Measurements from ENCODE around the gene C10orf88.

- PRO-cap, result no peak
Observed at GRCh38 chr10:122018977-122020159, 30.4 kb downstream of the TACC2 start.

- PRO-cap, result no peak
Observed at GRCh38 chr10:122050337-122050746, 61.4 kb downstream of the TACC2 start.

- PRO-cap, result no peak
Observed at GRCh38 chr10:122056444-122057088, 67.6 kb downstream of the TACC2 start.

- PRO-cap, result no peak
Observed at GRCh38 chr10:122087039-122087736, 98.2 kb downstream of the TACC2 start.

GRCh38 chr10:122116082-122116764 lies 127.3 kb downstream of the TACC2 start:
- PRO-cap, result no peak

- PRO-cap, result no peak
Observed at GRCh38 chr10:122127729-122128252, 138.8 kb downstream of the TACC2 start.

DNA sequence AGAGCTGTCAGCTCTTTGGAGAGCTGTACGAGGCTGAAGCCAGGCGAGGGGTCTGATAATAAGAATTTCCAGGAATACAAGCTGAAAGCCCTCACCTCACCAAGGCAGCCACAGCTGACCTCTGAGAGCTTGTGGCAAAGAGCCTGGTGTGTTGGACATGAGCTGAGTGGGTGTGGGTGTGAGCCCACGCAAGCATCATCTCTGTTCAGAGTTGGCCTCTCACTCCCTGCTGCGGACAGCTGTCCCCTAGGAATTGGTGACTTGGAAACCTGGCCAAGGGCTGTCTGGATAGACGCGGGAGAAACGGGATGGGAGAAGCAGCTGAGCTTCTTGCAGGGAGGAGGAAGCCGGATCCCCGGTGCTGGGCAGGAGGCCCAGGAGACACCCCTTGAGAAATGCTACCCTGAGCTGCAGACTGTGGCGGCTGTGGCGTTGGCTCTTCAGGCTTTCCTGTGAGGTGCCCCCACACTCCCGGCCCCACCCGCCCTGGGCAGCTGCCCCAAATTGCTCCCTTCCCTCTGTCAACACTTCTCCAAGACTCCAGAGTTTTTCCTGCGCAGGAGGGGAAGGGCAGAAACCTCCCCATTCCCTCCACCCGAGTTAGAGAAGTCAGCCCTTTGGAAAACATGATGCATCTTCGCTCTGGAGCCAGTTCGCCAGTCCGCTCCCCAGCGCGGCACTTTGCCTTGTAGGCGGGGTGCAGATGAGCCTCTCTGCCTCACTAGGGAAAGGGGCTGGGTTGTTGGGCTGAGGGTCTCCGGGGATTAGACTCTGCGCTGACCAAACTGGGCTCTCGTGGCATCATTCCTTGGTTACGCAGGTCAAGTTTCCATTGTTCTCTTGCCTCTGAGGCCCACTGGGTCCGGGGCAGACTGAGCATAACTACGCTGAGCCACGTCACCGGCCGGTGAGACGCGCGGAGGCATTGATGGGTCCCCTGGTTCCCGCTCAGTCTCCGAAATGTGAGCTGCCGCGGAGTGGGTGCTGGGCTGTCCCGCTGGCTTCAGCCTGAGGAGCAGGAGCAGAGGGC lies 121.8 kb upstream of the BTBD16 start:
- PRO-cap, result no peak

DNA sequence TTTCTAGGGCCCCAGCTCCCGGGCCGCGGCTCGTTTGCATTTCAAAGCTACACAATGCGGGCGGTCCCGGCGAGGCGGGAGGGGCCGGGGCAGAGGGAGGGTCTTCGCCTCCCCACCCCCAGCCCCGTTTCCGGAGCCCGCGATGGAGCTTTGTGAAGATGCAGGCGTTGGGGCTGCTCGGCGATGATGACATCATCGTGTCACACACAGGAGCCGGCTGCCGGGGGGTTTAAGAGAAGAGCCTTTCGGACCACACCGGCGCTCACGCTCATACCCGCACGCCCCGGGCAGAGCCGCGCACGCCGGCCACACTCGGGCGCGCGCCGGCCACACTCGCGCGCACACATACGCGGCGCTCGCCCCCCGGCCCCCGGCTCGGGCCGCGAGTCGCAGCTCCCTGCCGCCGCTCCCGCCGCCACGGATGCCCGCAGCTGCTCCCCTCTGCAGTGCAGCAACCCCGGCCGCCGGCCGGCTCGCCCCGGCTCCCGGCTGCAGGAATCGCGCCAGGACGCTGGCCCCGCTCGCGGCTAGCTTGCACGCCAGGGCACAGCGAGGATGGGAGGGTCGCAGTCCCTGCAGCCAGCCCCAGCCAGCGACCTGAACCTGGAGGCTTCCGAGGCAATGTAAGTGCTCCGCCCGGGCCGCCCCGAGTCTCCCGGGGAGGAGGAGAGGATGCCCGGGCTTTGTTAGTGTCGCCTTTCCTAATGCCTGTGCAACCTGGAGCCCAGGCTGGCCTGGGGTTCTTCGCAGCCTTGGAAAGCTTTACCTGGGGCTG lies 107.5 kb upstream of the BTBD16 start:
- PRO-cap, result no peak

DNA sequence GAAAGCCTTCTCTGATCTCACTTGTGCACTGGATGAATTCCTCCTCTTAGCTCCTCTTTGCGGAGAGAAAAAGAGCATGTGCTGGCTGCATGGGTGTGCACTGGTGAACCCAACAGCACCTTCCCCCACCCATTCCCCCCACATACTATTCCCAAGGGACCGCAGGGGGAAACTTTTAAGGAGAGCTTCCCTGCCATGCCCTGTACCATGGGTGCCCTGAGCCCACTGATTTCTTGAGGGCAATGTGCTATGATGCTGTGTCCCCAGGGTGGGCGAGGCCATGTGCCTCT lies 50.4 kb upstream of the PLEKHA1 start:
- PRO-cap, result no peak

DNA sequence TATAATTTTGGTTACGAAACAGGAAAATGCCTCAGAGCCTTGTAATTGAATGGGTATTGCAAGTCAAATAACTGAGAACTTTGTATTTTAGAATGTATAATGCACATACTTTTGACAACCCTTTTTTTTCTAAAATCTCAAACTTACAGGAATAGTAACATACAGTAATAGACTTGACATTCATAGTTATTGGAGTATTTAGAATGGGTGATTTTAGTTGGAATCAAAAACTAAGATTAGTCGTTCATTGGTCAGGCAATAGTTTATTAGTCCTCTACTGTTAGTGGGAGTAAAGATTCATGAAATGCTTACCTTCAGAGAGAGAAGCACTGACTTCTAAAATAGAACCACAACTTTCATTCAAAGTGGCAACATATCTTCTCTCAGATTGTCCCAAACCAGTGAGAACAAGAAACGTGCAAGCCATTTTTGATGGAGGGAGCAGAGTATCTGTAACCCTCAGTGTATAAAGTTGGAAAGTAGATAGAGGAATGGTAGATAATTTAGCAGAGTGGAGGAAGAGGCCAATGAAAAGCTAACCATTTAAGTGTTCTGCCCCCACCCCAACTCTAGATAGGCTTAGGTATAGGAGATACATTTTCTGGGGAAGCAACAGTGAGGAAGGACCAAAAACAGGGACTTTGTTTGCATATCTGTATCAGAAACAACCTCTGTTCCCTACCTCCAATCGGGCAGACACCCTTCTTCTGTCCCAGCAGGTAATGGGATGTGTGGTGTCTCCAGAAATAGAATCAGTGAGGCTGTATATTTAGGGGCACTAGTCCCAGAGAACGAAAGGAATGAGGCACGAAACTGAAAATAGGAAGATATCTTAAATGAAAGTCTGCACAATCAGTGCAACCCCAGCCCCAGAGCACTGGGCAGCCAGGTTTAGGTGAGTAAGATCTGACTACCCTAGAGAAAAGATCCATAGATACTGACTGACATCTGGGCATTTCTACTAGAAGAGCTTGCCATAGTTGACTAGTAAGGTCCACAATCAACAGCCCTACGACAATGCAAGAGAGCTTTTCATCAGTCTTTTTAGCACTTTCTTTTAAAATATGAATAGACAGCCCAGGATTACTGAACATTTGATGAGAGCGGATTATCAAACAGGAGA lies 27.9 kb downstream of the PLEKHA1 start:
- PRO-cap, result no peak

- PRO-cap, result no peak
Observed at GRCh38 chr10:122532824-122533266, 27.7 kb upstream of the DMBT1 start.

- PRO-cap, result no peak
Observed at GRCh38 chr10:122588736-122589287, 28.3 kb downstream of the DMBT1 start.

- PRO-cap, result no peak
Observed at GRCh38 chr10:122636884-122637459, 35.7 kb upstream of the SPADH start.

DNA sequence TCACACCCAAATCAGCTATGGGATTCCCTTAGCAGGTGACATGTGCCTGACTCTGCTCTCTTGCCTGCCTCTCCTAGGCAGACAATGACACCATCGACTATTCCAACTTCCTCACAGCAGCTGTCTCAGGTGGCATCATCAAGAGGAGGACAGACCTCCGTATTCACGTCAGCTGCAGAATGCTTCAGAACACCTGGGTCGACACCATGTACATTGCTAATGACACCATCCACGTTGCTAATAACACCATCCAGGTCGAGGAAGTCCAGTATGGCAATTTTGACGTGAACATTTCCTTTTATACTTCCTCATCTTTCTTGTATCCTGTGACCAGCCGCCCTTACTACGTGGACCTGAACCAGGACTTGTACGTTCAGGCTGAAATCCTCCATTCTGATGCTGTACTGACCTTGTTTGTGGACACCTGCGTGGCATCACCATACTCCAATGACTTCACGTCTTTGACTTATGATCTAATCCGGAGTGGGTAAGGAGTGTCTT lies 32.6 kb upstream of the SPADH start:
- PRO-cap, result no peak

DNA sequence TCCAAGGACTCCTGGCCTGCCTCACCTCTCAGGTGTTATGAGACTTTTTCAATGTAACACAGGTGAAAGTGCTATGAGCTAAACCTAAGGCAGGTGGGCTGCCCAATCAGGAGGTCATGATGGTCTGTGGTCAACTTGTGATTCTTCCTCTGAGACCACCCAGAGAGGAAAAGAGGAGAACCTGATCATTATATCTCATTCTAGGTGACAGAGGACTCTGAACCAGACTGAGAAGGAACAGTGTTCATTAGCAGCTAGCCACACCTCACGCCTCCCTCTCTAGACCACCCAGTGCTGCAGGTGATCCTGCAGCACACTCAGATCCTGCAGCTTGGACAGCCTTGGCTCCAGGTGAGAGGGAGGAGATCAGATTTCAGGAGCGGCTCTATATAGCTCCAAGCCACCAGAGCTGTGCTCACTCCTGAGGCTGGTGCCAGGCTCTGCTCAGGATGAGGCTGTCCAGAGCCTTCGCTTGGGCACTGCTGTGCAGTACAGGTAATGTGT lies 15.5 kb upstream of the SPADH start:
- PRO-cap, result no peak

GRCh38 chr10:122953672-122954735 lies at the start of gene C10orf88:
Gene C10orf88 (minus strand): TSS chr10:122954227.
- PRO-cap, result unidirectional peak, minus-strand start at chr10:122954227

DNA sequence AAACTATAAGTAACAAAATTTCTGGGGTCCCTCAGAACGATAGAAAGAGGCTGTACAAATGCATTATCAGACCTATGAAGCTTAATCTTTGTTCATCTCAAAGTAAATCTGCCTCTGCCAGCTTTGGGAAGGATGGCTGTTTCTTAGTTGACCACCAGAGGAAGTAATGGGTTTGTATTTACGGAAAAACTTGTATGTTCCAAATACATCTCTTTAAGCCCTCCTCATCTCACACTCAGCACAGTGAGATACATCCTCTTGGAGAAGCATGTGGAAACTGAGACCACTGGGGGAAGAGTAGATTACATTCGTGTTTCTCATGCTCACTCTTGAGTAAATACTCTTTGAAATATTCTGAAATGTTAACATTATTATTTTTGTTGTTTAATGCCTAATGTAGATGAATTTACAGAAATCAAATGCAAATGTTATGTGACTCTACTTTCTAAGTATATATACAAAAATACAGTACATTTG lies 1.0 kb downstream of the PSTK start:
- PRO-cap, result no peak

- PRO-cap, result no peak
Observed at GRCh38 chr10:123009113-123010209, 655 bp downstream of the ACADSB start.

DNA sequence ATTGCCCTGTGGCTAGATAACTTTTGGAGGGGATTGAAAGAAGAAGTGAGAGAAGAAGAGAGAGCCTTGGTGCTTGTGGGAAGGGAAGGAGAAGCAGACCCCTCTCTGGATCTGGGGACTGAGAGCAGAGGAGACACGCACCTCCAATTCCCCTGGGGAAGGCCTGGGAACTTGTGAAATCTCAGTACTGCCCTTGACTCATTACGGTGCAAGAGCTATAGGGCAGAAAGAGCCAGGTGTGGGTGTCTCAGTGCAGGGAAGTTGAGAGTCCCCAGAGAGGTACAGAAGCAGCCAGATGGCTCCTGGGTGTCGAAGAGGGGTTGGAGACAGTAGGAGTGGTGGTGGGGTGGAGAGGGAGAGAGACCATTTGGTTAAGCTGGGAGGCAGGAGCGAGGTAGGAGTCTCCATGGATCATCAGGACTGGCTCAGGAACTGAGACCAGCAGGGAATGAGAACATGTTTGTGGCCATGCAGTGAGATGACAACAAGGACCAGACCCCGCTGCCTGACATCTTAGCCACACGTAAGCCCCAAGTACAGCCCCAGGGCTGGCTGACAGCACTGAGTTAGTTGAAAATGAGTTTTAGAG lies 238.1 kb downstream of the BUB3 start:
- PRO-cap, result no peak

- PRO-cap, result no peak
Observed at GRCh38 chr10:123800229-123800885, 91.2 kb downstream of the CPXM2 start.

Measured in mesenteric fat pad (tissue), 1 donor.